Pulmonary artery (tissue), 1 donor: ENCODE data around the gene BMPR2.

DNA sequence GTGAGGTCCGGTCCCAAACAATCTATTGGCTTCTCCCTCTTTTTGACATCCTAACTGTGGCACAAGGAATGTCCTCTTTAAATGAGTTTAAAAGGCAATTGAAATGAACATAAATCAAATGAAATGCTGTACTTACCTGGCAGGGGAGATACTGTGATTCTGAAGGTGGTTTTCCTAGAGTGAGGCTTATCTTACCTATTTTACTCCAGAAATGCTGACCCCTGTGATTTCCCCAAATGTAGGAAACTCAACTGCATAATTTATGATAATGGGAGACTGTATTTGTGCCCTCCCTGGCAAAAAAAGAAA lies 36.3 kb upstream of the BZW1 start:
- PRO-cap = no peak

DNA sequence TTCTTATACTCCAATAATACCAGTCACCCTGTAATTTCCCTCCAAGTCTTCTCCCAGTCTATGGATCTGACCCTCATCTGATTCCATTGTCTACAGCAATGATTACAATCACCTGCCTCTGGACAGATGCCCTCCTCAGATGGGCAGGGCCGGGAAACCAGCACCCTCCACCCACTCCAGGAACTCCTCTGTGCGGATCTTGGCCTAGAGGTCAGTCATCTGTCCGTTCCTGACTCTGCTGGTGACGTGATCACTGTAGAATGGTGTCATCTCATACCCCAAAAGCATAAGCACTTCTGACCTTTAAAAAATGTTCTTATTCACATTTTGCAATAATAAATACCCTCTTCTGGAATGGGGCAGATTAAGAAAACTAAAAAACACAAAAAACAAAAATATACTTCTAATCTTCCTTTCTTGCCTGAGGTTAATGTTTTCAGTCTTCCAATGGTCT lies 29.5 kb upstream of the BZW1 start:
- PRO-cap = no peak

DNA sequence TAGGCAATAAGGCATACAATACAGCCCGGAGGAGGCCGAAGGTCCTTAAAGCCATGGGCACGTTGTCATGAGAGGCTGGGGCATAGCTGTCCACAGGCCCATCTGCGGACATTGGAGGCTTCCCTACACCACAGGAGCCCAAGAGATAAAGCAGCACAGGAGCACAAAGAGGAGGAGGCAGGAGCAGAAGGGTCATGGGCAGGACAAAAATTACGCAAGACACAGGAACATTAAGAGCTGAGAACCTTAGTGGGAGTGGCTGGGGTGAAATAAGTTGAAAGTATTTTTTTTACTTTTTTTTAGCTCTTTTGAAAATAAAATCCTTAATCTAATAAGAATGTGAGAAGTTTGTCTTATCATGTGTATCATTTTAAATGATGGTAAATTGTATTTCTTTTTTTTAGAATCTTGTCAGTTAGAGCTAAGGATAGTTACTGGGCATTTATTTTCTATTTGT lies 16.5 kb upstream of the BZW1 start:
- PRO-cap = no peak

DNA sequence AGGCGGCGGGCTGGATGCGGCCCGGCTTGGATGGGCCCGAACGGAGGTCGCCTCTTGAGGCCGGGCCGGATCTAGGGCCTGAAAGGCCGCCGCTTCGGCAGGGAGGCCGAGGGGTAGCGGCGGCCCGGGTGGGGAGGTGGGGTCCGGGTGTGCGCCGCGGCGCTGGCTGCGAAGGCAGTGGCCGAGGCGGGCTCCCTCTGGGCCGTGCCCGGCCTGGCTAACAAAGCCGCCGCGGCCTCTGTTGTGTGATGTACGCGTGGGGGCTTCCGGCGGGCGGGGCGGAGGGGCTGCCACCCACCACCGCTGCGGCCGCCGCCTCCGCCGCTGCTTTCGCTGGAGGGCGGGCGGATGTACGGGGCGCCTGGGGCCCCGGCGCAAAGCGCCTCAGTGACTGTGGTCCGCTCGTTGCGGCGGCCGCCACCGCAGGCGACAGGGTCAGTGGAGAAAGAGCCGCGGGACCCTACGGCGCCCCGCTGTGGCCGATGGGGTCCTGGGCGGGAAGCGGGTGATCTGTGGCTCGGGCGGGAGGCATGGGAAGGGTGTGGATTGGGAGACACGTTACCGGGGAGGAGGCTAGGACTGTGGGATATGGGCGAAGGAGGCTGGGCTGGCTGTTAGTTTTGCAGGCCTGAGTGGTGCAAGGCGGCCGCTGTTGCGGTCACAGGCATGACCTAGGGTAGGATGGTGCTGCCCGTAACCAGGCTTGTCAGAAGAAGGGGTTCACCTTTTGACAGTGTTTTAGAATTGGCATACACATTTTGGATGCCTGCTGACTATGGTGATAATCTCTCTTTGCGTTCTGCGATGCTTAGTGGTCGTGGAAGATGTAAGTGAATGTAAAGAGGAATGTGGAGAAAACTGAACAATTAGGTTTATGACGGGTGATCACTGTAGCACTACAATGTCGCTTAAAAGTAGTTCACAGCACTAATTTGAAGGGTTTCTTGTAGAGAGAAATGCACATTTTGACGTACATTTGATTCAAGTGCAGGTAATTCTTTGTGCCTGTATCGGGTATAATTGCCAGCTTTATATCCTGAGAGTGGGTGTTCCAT lies 677 bp downstream of the BZW1 start:
- PRO-cap = bidirectional peak, plus-strand start at position 629 of the sequence, minus-strand start at position 437 of the sequence

DNA sequence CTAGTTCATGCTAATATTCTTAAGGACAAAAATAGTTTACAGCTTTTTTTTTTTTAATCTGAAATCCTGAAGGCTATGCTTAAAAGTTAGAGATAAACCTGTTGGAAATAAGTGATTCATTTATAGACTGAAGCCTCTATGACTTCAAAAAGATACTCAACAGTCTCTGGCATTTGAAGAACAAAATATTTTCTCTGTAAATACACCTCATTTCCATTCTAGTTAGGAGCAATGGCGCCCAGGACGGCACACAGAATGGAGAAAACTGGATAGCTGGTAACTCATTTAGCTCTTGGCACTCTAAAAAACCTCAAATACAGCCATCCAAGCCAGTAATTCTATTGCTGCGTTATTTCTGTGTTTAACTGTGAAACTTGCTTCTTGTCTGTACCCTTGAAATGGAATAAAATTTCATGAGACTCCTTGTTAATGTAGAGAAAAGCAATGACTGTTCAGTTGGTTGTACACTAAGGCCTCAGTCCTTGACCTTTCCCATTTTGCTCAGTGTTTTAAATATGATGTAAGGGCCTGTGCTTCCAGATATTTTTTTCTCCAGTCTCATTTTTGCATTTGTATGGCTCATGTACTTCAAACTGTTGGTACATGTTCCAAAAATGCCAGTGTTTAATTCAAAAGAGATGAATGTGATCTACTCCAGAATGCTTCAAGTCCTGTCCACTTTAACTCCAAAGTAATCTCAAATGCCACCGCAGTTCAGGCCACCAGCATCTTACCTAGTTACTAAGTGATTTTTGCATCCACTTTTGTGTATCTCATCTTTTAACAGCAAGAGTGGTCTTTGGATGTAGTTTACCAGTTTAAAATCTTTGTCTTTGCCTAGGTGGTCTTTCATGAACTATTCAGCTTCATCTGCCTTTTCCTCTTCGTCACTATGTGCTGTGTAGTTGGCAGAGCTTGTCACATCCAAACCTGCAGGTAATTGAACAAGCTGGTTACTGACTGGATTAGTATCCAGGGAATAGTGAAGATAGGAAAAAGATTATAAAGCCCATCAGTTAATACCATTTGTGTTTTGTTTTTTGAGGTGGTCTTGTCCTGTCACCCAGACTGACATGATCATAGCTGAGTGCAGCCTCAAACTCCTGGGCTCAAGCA lies 15.5 kb downstream of the BZW1 start:
- PRO-cap = no peak

DNA sequence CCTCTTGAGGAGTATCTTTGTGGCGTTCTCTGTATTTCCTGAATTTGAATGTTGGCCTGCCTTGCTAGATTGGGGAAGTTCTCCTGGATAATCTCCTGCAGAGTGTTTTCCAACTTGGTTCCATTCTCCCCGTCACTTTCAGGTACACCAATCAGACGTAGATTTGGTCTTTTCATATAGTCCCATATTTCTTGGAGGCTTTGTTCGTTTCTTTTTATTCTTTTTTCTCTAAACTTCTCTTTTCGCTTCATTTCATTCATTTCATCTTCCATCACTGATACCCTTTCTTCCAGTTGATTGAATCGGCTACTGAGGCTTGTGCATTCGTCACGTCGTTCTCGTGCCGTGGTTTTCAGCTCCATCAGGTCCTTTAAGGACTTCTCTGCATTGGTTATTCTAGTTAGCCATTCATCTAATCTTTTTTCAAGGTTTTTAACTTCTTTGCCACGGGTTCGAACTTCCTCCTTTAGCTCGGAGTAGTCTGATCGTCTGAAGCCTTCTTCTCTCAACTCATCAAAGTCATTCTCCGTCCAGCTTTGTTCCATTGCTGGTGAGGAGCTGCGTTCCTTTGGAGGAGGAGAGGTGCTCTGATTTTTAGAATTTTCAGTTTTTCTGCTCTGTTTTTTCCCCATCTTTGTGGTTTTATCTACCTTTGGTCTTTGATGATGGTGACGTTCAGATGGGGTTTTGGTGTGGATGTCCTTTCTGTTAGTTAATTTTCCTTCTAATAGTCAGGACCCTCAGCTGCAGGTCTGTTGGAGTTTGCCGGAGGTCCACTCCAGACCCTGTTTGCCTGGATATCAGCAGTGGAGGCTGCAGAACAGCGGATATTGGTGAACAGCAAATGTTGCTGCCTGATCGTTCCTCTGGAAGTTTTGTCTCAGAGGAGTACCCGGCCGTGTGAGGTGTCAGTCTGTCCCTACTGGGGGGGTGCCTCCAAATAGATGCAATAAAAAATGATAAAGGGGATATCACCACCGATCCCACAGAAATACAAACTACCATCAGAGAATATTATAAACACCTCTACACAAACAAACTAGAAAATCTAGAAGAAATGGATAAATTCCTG lies 36.0 kb downstream of the HYCC2 start:
- PRO-cap = no peak

- PRO-cap = no peak
These were observed 5.3 kb downstream of the CFLAR start for GRCh38 chr2:201121170-201121774.

GRCh38 chr2:201134543-201135075 lies 18.6 kb downstream of the CFLAR start:
- PRO-cap = no peak

DNA sequence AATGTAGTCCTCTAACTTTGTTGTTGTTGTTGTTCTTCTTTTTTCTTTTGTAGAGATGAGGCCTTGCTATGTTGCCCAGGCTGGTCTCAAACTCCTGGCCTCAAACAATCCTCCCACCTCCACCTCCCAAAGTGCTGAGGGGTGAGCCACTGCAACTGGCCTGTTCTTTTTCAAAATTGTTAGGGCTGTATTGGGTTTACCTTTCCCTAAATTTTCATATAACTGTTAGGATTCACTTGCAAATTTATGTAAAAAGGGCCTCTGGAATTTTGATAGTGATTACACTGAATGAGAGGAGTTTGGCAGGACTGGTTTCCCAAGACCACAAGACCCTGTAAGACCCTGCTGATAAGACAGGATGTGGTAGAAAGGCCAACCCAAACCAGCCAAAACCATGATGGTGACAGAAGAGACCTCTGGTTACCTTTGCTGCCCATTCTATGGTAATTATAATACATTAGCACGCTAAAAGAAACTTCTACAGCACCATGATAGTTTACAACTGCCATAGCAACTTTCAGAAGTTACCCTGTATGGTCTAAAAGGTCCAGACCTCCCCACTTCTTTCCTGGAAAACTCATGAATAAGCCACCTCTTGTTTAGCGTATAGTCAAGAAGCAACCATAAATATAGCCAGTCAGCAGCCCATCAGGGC lies 8.3 kb upstream of the CASP10 start:
- PRO-cap = no peak

- PRO-cap = no peak
These were observed 26.1 kb downstream of the CASP10 start for GRCh38 chr2:201208821-201209612.

DNA sequence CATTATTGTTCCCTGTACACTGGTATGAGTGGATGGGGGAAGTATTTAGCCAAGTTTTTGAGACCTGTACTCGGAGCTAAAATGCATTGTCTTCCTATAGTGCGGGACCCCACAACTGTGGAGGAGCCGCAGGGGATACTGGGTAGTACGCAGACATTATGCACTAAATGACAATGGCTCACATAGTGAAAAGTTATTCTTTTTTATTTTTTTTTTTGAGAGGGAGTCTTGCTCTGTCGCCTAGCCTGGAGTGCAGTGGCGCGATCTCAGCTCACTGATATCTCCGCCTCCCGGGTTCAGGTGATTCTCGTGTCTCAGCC lies 26.1 kb upstream of the CASP8 start:
- PRO-cap = no peak

DNA sequence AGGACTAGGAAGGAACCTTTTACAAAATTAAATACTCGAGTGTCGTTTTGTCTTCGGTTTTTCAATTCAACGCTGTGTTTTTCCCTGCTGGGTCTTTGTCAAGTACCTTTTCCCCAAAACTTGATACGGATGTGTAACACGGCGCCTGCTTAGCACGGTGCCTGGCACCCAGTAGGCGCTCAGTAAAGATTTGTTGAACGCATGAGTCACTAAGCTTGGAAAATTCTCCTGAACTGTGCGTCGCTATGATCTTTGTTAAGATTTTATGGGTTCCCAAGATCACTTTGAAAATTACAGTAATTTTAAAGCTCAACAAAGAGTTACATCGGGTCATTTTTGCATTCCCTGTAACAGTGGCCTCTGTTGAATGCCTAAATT lies 823 bp downstream of the STRADB start:
- PRO-cap = no peak

DNA sequence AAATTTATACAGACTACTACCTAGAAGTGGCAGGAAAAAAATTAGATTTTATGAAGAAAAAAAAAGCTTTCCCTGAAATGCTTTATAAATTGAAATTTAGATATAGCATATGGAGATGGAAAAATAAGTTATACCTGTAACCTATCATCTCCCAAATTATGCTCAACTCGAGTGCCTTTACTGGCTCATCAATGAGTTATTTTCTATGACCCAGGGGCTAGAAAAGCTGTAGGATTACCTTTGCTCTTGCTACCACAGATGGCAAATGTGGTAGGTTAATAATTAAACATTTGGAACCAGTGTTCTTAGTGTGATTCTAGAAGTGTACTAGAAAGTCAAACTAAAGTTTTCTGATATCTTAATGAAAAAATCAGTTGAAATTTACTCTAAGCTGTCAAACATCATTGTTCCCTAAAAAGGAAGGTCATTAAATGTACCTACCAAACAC lies 22.5 kb downstream of the ALS2 start:
- PRO-cap = no peak

DNA sequence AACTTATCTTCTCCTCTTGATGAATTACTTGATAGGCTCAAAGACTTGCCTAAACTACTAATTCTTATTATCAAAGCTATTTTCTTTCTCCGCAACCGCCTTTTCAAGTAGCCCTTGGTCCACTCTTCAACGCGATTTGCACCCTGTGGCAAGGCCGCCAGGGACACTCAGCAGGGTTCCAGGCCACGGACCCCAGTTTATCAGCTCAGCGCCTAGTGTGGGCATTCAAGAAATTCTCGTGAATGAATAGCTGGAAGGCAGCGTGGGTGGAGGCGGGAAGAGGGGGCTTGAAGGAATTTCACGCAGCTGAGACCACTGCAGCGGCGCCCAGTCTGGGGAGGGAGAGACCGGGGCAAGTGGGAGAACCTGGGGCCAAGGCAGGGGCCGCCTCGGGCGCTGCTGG lies 452 bp downstream of the ALS2 start:
- PRO-cap = no peak

- PRO-cap = no peak
These were observed 60.8 kb upstream of the FZD7 start for GRCh38 chr2:201972592-201973436.

DNA sequence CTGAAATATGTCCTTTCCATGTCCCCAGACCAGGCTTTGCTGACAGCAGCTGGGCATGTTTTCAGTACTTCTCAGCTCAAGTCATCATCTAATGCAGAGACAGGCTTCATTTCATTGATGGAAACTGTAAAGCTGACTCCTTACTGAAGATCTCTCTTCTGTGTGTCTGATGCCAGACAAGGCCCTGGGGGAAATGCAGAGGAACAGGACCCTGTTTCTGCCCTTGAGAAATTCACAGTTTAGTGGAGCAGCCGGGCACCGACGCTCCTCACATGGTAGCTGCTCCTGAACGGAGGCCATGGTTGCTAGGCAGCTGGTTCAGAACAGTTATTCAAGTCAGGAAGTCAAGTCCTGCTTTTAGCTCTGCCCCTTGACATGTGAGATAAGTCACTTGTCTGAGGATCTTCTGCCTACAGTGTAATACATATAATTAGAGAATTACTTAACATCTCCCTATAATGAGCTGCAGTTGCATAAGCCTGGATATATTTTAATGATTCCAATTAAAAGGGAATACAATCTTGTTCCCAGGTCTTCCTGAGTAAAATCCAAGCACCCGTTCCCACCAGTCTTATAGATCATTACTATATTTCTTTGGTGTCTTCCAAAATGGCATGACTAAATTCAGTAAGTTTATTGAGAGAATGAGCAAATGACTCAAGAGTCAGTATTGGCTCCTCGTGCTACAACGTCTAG lies 24.4 kb upstream of the FZD7 start:
- PRO-cap = no peak

DNA sequence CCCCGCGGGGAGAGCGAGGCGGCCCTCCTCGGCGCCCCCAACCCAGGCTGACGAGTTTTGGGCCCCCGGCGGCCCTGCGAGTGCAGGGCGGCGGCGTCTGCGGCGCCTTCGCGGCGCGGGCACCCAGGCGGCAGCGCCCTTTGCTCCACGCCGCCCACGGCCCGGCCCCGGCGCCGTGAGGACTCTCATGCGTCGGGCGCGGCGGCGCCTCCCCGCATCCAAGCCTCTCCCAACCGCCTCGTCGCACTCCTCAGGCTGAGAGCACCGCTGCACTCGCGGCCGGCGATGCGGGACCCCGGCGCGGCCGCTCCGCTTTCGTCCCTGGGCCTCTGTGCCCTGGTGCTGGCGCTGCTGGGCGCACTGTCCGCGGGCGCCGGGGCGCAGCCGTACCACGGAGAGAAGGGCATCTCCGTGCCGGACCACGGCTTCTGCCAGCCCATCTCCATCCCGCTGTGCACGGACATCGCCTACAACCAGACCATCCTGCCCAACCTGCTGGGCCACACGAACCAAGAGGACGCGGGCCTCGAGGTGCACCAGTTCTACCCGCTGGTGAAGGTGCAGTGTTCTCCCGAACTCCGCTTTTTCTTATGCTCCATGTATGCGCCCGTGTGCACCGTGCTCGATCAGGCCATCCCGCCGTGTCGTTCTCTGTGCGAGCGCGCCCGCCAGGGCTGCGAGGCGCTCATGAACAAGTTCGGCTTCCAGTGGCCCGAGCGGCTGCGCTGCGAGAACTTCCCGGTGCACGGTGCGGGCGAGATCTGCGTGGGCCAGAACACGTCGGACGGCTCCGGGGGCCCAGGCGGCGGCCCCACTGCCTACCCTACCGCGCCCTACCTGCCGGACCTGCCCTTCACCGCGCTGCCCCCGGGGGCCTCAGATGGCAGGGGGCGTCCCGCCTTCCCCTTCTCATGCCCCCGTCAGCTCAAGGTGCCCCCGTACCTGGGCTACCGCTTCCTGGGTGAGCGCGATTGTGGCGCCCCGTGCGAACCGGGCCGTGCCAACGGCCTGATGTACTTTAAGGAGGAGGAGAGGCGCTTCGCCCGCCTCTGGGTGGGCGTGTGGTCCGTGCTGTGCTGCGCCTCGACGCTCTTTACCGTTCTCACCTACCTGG lies 1.1 kb downstream of the FZD7 start:
- PRO-cap = no peak

GRCh38 chr2:202295412-202296198 lies 30.0 kb downstream of the NOP58 start:
- PRO-cap = no peak

DNA sequence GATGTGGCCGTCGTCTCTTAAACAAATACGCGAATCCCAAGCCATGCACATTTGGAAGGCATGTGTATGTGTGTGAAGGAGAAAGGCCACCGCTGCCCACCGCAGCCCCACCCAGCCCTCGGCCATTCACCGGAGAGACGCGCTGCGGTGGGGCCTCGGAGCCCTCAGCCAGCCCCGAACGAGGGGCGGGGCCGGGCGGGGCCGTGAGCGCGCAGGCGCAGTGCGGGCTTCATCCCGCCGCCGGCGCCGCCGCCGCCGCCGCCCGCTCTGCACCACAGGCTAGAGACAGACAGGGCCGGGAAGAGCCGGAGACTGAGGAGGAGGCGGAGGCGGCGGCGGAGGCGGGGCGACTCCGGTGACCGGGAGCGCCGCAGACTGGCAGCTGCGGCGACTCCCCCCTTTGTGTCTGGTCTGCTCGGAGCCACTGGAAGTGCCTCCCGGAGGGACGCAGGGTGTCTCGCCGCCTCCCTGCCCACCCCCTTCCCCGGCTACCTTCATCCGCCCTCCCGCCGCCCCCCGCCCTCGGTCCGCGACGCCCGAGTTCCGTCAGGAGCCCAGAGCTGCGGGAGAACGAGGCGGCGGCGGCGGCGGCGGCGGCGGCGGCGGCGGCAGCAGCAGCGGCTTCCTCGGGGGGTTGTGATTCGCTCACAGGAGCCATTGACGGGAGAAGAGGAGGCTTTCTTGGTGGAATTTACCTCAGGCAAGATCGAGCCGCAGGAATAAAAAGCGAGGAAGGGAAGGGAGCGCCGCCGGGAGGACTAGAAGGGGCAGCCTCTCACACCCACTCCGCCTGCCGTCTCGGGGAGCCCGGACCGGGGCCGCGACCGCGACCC lies at the start of gene BMPR2:
TSS of gene BMPR2 (plus strand) at position 390 of the 833 bp plus-strand sequence.
- PRO-cap = bidirectional peak, plus-strand start at position 232 of the sequence, minus-strand start at position 120 of the sequence; bidirectional peak, plus-strand start at position 308 of the sequence, minus-strand start at position 276 of the sequence; unidirectional peak, plus-strand start at position 719 of the sequence

DNA sequence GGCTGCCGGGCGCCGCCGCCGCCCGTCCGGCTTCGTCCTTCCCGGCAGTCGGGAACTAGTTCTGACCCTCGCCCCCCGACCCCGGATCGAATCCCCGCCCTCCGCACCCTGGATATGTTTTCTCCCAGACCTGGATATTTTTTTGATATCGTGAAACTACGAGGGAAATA lies 756 bp downstream of the BMPR2 start:
- PRO-cap = no peak